Right lobe of liver (tissue), 4 donors: ENCODE measurements around a stretch of chr14.

DNA sequence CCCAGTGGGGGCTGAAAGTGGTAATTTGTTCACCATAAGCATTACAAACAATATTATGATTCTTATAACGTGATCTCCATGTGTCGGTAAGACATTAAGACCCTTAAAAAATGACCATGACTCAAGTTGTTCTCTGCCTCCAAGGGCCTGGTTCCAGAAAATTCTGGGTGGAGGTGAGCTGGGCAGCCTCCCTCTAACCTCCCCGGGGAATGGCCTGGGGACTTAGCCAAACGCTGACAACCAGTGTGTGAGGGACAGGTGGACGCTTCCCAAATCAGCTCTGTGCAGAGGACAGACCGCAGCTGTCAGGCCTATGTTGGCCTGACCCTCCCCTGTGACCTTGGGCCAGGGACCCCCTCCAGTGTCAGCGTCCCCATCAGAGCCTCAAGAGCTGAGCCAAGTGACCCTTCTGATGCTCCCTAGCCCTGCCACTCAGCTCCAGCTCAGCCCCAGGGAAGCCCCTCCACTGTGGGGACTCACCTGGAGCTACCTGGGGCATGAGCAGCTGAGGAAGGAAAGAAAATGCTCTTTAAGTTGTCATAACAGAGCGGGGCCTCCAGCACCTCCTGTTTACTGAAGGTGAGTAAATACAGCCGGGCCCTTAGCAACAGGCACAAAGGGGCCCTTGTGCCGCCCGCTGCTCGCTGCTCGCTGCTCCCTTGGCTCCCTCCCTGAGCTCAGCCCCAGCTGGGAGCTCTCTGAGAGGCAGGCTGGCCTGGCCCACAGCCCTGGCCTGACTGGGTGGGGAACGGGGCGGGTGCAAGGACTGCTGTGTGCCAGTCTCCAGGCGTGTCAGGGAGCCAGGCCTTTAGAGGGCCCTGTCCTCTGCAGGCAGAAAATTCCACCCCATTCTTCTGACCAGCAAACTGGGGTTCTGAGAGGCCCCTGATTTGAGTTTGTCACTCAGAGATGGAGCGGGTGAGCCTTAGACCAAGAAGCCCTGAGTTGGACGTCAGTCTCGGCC is 116.6 kb downstream of the CALM1 start:
- PRO-cap, 4 experiments: no peak in any of the 4 experiments
- RAMPAGE, long total RNA, 2 experiments: no peak in any of the 2 experiments

DNA sequence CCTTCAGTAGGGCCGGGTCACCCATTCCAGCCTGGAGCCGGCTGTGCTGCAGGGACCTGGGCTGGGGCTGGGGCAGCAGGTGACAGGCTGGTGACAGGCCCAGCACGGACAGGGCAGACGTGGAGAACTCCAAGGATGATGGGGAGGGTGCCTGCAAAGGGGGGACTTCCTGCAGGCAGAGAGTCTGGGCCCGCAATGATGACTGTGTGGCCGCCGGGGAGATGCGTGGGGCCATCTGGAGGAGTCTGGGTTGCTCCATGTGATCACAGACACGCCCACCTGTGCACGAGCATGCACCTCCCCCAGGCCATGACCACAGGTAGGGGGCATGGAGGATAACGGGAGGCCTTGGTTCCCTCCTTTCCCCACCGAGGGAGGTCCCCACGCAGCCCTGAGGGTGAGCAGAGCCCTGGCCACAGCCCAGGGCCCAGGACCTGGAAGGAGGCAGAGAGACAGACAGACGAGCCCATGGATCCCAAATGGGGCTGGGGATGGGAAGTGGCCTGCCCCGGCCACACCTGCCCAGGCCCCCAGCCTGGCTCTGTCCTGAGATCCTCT is 138.0 kb downstream of the CALM1 start:
- PRO-cap, 4 experiments: no peak in any of the 4 experiments
- RAMPAGE, long total RNA, 2 experiments: no peak in any of the 2 experiments

- PRO-cap, 4 experiments: no peak in any of the 4 experiments
- RAMPAGE, long total RNA, 2 experiments: no peak in any of the 2 experiments
These were observed 159.1 kb downstream of the CALM1 start for GRCh38 chr14:90555632-90556560.

DNA sequence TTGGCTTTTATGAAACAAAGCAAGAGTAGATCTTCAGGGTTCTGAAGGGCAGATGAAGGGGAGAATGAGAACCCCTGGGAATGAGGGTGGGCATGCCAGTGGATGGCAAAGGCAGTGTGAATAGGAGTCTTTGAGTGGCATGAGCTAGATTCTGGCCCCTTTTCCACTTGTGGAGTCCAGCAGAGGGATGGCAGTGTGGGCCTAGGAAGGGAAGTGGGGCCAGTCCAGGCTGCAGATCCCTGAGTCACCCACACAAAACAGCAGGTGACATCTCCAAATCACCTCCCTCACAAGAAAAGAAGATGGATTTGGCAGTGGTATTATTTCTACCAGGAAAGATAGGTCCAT is 151.4 kb downstream of the TTC7B start:
- PRO-cap, 4 experiments: no peak in any of the 4 experiments
- RAMPAGE, long total RNA, 2 experiments: no peak in any of the 2 experiments

DNA sequence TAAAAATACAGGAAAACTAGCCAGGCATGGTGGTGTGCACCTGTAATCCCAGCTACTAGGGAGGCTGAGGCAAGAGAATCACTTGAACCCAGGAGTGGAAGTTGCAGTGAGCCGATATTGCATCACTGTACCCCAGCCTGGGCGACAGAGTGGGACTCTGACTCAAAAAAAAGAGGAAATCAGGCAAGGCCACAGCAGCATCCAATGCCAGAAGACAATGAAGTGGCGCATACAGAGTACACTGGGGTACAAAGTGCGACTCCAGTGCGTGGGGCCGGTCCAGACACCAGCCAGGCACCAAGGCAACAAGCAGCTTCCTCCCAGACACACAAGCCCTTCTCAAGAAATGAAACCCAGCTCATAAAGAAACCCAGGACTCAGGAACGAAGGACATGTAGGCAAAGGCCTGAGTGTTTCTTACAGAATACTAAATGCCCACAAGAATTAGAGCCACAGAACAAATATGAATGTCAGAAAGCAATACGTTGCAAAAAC is 28.2 kb downstream of the TTC7B start:
- PRO-cap, 4 experiments: peak in 4 of 4 experiments; most common plus-strand start position 277 of the sequence (in 4); most common minus-strand start position 219 of the sequence (in 3)
- RAMPAGE, long total RNA, 2 experiments: no peak in any of the 2 experiments

DNA sequence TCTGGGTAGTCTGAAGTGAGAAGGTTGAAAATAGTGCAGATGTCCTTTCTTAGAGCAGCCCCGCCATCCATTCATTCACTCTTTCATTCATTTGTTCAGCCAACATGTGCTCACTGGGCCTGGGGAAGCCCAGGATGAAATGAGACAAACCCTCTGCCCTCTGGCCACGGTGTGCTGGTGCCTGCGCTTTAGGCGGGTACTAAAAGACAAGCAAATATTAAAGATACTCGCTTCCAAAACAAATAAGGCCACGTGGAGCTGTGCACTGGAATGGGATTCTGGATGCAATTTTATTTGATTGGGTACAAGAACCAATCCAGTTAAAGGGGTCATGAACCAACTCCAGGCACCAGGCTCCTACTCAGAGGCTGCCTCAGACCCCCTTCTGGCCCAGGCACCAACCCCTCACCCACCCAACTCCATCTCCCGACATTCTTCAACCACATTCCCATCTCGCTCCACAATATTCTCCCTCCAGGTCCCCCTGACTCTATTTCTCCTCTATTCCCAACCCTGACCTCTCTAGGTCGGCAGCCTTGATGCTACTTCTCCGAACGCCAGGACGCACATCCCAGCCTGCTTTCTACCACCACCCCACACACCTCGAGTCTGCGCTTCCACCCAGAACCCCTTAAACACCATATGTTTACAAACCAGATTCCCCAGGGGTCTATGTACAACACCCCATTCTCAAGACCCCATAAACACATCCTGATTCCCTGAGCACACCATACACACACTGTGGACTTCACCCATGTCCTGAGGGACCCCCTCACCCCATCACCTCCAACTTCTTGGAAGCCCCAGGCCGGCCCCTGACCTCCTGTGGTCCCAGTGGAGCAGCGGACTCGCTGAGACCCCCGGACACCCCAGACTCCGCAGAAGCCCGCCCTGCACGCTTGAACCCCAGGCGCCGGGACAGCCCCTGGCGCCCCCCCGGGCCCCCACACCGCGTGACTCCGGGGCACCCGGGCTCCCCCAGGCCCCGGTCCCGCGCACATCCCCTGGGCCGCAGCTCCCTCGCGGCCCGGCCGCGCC is 870 bp downstream of the TTC7B start:
- PRO-cap, 4 experiments: peak in 4 of 4 experiments; most common plus-strand start position 297 of the sequence (in 1); most common minus-strand start position 176 of the sequence (in 4)
- RAMPAGE, long total RNA, 2 experiments: no peak in any of the 2 experiments

DNA sequence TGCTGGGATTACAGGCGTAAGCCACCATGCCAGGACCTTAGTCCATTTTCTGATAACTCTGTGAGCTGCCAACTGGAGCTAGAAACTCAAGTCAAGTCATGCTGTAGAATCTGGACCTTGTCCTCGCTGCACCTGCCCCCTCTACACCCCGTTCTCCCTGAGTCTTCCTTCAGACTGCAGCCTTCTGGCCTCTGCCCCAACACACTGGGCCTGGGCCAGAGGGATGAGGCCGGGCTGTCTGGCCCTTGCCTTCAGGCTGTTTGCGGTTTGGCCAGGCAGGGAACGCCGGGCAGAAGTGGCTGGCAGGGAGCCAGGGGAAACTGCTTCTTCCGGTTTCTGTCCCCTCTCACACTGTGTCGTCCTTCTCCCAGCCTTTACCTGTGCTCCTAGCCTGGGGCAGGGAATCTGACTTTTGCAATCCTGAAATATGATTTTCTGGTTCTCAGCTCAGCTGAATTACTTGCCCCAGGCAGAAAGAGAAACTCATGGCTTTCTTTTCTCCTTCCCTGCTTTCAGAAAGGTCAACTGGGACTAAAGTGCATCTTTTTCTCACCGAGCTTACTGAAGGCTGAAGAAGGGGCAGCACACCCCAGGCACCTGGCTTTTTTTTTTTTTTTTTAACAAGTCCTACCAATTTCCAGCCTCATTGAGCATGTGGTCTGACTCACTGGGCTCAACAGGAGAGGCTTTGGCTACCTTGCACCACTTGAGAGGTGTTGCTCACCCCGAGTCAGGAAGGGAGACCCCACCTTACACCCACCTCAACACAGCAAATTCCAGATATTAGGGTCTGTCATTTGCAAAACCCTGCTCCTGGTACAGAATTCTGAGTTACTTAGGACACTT is 13.7 kb downstream of the DGLUCY start:
- PRO-cap, 4 experiments: no peak in any of the 4 experiments
- RAMPAGE, long total RNA, 2 experiments: no peak in any of the 2 experiments

- PRO-cap, 4 experiments: peak in 3 of 4 experiments; most common plus-strand start chr14:91149874 (in 3); most common minus-strand start chr14:91149675 (in 3)
- RAMPAGE, long total RNA, 2 experiments: no peak in any of the 2 experiments
These were observed 35.7 kb downstream of the DGLUCY start for GRCh38 chr14:91149377-91150186.

DNA sequence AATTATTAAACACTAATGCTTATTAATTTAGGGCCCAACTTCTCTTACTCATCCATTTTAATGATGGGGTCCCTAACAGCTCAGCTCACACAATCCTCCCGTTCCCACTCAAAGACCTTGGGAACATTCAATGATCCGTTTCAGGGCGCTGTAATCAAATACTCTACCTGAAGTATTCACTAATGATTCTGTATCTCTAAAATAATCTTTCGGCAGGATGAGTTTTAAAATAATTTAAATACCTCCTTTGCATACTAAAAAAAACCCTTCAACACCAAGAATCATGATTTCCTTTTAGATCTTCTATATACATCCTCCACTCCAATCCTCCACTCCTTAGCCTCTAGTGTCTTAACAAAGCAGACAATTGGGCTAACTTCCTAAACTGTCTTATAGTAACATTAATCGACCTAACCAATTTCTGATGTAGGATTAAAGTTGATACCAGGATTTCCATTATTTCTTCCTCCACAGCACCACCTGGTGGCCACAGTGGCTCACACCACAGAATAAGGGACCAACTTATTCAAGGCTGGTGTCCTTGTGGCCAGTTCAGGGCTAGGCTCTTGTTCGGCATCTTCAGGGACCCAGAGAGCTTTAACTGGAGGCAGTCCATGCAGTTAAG is 41.8 kb upstream of the GPR68 start:
- PRO-cap, 4 experiments: no peak in any of the 4 experiments
- RAMPAGE, long total RNA, 2 experiments: no peak in any of the 2 experiments

DNA sequence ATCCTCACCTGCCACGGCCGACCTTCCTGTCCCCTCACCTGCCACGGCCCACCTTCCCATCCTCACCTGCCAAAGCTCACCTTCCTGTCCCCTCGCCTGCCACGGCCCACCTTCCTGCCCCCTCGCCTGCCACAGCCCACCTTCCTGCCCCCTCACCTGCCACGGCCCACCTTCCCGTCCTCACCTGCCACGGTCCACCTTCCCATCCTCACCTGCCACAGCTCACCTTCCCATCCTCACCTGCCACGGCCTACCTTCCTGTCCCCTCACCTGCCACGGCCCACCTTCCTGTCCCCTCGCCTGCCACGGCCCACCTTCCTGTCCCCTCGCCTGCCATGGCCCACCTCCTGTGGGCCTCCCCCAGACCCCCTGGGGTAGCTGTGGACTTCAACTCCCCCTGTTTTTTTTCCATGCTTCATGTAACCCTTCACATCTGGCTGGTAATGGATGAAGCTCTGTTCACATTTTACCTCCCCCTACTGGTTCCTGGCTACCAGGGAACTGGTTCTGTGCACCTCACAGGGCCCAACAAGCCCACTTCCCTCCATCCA is 48.8 kb upstream of the GPR68 start:
- PRO-cap, 4 experiments: no peak in any of the 4 experiments
- RAMPAGE, long total RNA, 2 experiments: no peak in any of the 2 experiments

DNA sequence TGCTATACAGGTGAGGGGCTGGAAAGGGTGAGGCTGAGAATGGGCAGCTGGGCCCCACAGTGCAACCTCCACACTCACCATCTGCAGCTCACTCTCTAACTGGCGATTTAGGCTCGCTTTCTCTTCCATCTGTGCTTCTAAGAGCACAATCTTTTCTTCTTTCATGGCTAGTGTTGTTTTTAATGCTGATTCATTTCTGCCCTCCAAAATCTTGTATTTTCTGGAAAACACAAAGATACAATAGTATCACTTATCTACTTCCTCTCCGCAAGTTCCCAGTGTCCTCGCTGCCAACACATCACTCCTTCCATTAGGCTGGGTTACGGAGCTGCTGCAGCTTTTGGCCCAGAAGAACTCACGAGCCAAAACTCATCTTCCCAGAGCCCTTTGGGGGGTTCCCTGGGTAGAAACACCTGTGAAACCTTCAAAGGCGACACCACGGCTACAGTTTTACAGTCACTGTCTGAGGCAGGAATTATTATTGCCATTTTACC is 63.8 kb upstream of the GPR68 start:
- PRO-cap, 4 experiments: no peak in any of the 4 experiments
- RAMPAGE, long total RNA, 2 experiments: no peak in any of the 2 experiments

DNA sequence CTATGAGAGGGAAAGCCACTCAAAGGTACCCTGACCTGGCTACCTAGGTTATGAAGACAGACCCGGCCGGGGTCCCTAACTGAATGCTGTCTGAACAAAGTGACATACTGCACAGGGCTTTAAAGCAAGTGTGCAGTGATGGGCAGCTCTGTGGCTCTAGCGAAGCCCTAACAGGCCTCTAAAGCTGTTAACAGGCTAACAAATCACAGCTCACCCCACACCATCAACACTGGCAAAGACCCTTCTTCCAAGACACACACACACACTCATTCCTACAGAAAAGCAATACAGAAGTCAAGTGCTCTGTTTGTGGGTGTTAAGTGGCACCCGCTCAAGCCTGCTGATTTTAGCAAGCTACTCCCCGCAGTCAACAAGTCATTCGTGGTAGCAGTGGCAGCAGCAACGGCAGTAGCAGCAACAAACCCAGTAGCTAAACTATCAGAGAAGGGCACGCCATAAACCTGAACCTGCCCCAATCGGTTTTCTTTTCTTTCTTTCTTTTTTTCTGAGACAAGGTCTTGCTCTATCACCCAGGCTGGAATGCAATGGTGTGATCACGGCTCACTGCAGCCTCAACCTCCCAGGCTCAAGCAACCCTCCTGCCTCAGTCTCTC is 80.7 kb upstream of the GPR68 start:
- PRO-cap, 4 experiments: no peak in any of the 4 experiments
- RAMPAGE, long total RNA, 2 experiments: no peak in any of the 2 experiments

DNA sequence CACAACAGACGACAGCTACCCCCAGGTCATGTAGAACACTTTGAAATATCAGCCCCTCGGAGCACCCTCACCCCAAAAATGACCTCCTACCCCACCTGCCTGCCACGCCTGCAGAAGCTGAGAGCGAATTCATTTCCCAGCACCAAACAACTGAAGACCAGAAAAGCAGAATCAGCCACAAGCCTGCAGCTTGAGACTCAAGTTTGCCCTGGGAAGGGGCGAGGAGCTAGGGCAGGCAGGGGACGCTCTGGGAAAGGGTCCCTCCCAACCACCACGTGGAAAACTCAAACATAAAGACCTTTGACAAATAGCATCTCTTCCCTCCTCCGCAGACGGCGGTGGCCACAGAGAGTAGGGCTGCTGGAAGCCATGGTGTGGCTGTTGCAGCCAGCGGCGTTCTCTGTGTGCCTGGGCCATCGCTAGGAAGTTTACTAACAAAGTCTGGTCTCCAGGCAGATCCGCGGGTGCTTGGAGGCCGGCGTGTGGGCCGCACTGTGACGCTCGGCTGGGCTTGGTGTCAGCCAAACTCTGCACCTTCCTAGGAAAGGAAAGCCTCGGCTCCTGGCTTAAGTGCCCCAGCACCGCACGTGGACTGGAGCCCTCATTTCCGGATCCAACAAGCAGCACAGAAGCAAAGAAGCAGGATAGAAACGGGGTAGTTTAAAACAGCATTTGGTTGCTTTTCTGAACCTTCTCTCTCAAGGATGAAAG is 65.6 kb downstream of the CCDC88C start:
- PRO-cap, 4 experiments: no peak in any of the 4 experiments
- RAMPAGE, long total RNA, 2 experiments: no peak in any of the 2 experiments

GRCh38 chr14:91373476-91374389 is 43.9 kb downstream of the CCDC88C start:
- PRO-cap, 4 experiments: no peak in any of the 4 experiments
- RAMPAGE, long total RNA, 2 experiments: no peak in any of the 2 experiments

DNA sequence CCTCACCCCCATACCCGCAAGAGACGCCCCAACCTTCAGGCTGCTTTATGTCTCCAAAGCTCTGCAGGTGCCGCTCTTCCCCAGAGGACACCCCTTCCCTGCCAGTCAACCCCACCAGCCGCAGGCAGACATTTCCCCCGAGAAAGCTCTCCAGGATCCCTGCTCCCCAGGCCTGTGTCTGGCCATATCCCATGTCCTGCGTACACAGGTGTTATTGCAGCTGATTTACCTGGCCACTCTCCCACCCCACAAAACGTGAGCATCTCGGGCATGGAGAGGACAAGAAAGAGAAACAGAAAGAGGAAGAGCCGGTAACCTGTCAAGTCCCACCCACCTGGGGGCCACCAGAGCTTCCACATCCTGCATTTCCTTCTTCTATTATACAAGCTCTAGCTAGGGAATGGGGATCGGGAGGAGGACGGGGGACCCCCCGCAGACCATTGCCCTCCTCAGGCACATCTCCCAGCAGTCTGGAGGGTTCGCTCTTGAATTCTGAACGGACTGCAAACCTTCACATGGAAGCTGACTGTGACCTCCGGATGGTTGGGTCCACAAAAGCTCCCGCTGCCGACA is 17.6 kb downstream of the CCDC88C start:
- PRO-cap, 4 experiments: no peak in any of the 4 experiments
- RAMPAGE, long total RNA, 2 experiments: no peak in any of the 2 experiments

GRCh38 chr14:91511175-91511562 is 1.1 kb upstream of the PPP4R3A start:
- PRO-cap, 4 experiments: no peak in any of the 4 experiments
- RAMPAGE, long total RNA, 2 experiments: no peak in any of the 2 experiments

- PRO-cap, 4 experiments: no peak in any of the 4 experiments
- RAMPAGE, long total RNA, 2 experiments: no peak in any of the 2 experiments
These were observed 68.6 kb upstream of the PPP4R3A start for GRCh38 chr14:91578631-91579143.

DNA sequence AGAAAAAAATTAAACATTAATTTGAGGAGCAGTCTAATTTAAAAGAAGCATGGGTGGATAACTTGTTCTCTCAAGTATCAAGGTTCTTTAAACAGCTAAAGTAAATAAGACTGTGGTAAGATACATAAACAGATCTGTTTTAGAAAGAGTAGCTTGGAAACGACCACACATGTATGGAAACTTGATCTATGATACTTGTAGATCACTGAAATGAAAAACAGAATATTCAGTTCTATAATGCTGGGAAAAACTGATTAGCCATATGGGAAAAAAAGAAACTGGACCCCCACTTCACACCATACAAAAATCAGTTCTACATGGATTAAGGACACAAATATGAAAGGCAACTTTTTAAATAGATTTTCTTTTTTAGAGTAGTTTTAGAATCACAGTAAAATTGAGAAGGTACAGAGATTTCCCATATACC is 35.9 kb downstream of the TC2N start:
- PRO-cap, 4 experiments: no peak in any of the 4 experiments
- RAMPAGE, long total RNA, 2 experiments: no peak in any of the 2 experiments

DNA sequence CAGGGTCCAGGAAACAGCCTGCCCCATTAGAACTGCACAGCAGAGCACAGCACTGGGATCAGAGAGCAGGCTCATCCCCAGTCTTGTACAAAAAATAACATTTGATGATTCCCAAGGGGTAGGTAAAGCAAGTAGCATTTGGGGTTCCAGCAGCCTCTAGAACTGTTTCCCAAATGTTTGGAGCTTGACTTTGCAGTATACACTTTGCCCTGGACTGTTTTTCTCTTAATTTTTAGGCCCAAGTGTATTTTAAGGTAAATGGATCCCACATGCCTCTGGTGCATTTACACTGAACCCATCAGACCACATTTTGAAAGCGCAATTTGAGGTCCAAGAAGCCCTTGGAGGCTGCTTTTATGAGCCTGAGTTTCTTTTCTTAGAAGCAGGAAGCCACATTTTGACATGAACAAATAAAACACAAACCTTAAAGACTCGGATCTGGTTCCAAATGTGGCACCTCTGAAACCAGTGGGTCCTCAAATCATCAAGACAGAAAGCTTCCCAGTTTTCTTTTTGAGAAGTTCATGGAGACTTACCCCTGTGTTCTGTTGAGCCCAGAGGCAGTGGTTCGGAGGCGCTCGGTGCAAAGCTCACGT is 512 bp downstream of the TC2N start:
- PRO-cap, 4 experiments: no peak in any of the 4 experiments
- RAMPAGE, long total RNA, 2 experiments: no peak in any of the 2 experiments

DNA sequence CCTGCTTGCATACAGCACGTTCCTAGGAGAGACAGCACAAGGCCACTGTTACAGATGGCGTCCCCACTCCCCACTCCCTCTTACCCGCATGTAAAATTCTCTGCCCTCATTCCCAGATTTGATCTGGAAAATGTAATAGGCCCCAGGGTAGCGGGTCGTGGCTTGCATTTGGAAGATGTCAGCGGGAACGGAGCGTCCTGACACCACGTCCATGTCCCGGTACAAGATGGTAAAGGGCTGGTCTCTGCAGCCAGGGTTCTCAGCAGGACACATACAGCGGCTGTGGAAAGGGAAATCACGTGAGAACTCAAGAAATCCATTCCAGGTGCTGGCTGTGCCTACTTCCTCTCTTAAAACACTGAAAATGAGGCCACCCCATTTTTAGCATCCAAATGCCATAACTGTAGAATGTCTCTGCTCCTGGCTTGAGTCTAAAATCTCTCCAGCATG is 10.1 kb upstream of the TC2N start:
- PRO-cap, 4 experiments: no peak in any of the 4 experiments
- RAMPAGE, long total RNA, 2 experiments: no peak in any of the 2 experiments